PC-3 (cell line): ENCODE measurements around a stretch of chr12.

- RAMPAGE, long total RNA, result no peak
These were observed 1.1 kb upstream of the ADGRD1 start for GRCh38 chr12:130952452-130953074.

- RAMPAGE, long total RNA, result no peak
These were observed 1.5 kb downstream of the ADGRD1 start for GRCh38 chr12:130955274-130955629.

DNA sequence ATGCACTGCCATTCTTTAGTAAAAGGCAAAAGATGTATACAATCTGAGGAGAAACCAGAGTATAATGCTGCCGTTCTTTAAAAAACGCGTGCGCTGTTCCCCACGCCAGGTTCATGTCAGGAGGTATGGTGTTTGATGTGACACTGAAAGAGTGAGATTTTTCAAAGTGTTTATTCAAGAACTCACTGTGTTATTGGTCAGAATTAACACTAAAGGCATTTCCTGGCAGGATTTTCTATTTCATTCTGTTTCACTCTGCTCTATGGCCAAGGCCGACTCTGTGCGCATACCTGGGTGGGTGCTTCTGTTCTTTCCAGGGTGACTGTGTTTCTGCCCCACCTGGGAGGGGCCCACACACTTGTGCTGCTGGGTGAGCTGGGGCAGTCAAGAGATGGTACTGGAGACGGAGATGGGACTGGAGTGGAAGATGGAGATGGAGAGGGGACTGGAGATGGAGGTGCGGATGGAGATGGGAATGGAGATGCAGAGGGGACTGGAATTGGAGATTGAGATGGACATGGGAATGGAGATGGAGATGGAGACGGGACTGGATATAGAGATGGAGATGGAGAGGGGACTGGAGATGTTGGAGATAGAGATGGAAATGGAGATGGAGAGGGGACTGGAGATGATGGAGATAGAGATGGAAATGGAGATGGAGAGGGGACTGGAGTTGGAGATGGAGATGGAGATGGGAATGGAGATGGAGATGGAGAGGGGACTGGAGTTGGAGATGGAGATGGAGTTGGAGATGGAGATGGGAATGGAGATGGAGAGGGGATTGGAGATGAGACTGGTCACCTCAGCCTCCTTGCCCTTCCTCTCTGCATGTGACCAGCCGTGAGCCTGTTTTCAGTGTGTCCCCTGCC is 61.4 kb downstream of the ADGRD1 start:
- RAMPAGE, long total RNA, result no peak

DNA sequence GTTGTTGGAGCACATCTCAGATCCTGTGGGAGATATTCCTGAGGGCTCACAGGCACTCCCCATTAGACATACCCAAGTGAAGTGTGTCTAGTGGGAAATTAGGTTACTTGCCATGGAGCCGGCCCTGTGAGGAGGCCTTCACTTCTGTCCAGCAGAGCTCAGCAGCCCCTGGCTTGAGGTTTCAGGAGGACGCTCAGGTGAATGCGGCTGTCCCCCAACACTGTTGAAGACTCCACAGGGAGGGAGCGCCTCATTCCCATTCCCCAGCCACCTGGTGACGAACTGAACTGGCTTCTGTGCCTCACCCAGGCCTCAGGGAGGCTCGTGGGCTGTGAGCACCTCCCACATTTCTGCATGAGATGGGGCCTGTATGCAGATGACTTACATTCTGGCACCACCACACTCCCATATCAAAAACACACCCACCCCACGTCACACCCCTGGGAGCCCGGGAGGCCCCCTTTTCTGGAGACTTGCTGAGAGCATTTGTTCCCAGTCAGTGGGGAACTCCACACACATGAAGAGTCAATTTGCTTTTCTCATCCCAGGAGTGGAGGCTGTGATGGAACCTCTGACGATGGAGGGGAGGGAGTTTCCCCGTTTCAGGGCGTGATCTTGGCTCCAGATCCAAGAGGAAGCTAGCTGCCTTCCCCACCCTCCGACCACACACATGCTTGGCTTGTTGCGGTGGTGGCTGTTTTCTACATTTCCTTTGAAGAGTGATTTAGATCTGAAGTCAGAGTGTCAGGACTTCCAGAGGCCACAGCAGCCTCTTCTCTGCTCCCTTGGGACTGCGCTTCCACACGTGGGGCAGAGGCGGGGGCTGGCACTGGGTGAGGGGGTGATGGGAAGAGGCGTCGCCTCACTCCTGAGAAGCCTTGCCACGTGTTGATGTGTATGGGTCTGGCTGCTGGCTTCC is 120.8 kb downstream of the ADGRD1 start:
- RAMPAGE, long total RNA, result no peak

DNA sequence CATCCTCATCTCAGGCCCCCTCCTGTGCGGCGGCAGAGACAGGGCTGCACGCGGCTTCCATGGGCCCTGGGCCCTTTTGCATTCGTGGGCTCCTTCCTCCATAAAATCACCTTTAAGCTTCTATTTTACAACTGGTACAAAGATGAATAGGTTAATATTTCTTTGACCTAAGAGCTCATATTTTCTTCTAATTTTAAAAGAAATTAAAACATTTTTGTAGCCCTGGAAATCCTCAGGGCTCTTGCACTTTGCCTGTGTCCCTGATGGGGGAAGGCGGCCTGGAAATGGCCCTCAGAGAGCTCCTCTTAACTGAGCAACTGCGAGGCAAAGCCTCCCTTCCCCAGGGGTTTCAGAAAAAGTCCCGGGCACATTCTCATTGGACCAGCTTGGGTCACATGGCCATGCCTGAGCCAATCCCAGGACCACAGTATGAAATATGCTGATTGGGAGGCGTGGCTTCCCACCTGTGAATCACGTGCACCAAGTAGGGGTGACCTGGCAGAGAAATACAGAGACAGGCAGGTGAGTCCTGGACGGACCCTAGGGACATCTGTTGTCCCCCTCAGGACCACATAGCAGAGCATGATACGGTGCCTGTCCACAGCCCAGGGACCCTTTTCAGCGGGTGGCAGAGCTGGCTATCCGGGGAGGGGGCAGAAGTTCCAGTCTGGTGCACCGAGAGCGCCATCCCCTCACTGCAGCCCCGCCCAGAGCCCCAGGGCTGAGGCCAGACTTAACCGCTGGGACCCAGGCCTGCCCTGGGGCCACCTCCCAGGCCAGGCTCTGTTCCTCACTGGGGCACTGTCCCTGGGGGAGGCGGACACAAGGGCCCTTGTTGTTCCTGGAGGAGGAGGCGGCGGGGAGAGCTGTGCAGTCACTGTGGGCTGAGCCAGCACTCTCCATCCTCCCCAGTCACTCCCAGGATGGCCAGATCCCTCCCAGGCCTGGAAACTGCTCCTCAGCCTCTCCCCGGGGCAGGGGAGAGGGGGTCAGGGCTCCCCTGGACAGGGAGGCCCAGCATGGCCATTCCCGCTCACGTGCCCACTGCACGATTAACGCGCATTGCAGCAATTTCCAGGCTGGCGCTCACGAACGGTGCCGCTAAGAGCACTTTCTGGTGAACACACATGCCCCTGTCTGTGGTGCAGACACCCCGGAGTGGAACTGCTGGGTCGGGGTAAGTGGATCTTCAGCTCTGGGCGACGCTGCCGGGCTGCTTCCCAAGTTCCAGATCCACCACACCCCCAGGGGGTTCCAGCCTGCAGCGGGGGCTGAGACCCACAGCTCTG is 90.1 kb upstream of the SFSWAP start:
- RAMPAGE, long total RNA, result no peak

GRCh38 chr12:131733476-131734515 is 22.9 kb downstream of the SFSWAP start:
- RAMPAGE, long total RNA, result no peak

- RAMPAGE, long total RNA, result no peak
These were observed 38.6 kb upstream of the MMP17 start for GRCh38 chr12:131789505-131790162.

GRCh38 chr12:131828485-131829006 is 353 bp downstream of the MMP17 start:
- RAMPAGE, long total RNA, result no peak

DNA sequence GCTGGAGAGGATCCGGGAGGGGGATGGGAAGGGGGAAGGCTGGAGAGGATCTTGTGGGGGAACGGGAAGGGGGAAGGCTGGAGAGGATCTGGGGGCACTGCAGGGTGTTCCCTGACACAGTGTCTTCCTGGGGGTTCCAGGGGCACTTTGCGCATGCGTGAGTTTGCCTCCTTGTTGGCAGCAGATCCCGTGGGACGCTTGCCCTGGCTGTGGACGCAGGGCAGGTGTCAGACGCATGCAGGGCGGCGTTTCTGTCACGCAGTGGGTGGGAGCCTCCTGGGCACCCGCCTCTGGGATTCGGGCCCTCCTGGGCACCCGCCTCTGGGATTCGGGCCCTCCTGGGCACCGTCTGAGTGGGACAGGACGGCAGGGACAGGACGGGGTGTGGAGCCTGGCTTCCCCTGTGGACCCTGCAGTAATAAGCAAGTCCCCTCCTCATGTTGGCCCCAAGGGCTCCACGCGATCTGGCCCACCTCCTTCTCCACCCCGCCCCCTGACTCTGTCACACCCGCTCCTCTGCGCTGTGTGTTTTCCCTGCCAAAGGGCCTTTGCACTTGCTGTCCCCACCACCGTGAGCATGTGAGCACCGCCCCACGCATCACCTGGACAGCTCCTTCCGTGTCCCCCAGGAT is 4.2 kb downstream of the MMP17 start:
- RAMPAGE, long total RNA, result no peak

DNA sequence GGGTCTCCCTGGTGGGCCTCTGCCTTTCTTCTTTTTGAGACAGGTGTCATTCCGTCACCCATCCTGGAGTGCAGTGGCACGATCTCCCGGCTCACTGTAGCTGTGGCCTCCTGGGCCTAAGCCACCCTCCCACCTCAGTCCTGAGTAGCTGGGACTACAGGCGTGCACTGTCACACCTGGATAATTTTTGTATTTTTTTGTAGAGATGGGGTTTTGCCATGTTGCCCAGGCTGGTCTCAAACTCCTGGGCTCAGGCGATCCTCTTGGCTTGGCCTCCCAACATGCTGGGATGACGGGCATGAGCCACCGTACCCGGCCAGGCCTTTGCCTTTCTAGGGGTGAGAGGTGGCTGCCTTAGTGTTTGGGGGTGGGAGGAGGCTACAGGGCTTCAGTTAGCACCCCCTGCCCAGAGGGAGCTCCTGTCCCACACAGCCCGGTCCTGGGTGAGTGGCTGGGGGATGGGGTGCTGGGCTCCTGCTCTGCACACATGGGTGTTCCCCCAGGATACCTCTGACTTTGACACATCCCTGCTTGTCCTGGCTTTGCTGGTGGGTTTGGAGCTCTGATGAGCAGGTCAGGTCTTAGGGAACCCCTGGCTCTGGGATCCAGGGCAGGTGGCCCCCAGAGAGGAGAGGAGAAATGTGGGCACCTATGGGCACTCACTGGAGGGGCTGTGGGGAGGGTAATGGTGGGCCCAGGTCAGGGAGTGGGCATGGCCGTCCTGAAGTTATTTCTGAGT is 9.9 kb downstream of the ULK1 start:
- RAMPAGE, long total RNA, result no peak

DNA sequence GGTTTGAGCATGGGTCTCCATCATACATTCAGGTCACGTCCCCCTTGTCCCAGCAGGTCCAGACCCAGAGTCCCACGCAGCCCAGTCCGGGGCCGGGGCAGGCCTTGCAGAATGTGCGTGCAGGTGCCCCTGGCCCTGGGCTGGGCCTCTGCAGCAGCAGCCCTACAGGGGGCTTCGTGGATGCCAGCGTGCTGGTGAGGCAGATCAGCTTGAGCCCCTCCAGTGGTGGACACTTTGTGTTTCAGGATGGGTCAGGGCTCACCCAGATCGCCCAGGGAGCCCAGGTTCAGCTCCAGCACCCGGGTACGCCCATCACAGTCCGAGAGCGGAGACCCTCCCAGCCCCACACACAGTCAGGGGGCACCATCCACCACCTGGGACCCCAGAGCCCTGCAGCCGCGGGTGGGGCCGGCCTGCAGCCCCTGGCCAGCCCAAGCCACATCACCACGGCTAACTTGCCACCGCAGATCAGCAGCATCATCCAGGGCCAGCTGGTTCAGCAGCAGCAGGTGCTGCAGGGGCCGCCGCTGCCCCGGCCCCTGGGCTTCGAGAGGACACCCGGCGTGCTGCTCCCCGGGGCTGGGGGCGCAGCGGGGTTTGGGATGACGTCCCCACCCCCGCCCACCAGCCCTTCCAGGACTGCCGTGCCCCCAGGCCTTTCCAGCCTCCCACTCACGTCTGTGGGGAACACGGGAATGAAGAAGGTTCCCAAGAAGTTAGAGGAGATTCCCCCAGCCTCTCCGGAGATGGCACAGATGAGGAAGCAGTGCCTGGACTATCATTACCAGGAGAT is 11.4 kb downstream of the EP400 start:
- RAMPAGE, long total RNA, result no peak

GRCh38 chr12:132013449-132014128 is 63.8 kb downstream of the EP400 start:
- RAMPAGE, long total RNA, result no peak

GRCh38 chr12:132017017-132017838 is 67.5 kb downstream of the EP400 start:
- RAMPAGE, long total RNA, result no peak

- RAMPAGE, long total RNA, result no peak
These were observed 1.5 kb downstream of the GALNT9 start for GRCh38 chr12:132327877-132328276.

DNA sequence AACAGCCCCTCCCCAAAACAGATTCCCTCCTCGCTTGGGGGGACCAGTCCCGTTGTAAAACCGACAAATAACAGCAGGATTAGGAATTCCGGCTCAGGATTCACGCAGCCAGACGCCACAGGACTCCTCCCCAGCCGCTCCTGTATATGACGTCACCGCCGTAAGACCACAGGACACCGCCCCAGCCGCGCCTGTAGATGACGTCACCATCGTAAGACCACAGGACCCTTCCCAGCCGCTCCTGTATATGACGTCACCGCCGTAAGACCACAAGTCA is 44.1 kb upstream of the FBRSL1 start:
- RAMPAGE, long total RNA, result no peak

GRCh38 chr12:132487384-132487768 is 2.6 kb upstream of the FBRSL1 start:
- RAMPAGE, long total RNA, result no peak

GRCh38 chr12:132493718-132494319 is 3.9 kb downstream of the FBRSL1 start:
- RAMPAGE, long total RNA, result no peak

DNA sequence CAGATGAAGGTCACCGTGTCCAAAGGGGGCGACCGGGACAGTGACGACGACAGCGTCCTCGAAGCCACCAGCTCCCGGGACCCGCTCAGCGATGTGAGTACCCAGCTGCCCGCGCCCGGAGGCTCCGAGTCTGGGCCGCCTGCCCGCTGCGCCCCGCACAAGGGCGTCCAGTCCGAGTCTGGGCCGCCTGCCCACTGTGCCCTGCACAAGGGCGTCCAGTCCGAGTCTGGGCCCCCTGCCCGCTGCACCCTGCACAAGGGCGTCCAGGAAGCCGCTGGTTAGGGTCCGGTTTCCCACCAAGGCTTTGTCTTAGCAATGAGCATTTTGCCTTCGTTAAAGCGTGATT is 35.8 kb downstream of the FBRSL1 start:
- RAMPAGE, long total RNA, result no peak

DNA sequence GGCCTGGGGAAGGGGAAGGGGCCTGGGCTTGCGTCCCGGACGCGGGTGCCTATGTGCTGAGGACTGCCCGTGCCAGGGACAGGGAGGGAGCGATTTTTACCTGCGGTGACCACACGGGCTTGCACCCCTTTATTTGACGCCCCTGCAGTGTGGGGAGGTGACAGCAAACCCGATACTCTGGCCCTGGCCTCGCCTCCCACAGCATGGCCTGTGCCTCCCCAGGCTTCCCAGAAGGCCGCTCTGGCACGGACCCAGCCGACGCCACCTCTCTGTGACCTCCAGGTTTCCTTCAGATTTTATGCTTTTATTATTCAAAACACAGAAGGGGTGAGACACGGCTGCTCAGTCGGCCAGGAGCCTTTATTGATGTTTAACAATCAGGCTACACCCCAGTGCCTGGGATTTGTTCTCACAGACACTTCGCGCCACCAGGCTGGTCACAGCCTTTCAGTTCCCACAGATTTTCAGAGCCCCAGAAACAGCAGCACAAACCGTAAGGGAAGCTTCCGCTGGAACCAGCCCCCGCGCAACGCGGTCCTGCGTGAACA is 7.5 kb downstream of the LRCOL1 start:
- RAMPAGE, long total RNA, result no peak

DNA sequence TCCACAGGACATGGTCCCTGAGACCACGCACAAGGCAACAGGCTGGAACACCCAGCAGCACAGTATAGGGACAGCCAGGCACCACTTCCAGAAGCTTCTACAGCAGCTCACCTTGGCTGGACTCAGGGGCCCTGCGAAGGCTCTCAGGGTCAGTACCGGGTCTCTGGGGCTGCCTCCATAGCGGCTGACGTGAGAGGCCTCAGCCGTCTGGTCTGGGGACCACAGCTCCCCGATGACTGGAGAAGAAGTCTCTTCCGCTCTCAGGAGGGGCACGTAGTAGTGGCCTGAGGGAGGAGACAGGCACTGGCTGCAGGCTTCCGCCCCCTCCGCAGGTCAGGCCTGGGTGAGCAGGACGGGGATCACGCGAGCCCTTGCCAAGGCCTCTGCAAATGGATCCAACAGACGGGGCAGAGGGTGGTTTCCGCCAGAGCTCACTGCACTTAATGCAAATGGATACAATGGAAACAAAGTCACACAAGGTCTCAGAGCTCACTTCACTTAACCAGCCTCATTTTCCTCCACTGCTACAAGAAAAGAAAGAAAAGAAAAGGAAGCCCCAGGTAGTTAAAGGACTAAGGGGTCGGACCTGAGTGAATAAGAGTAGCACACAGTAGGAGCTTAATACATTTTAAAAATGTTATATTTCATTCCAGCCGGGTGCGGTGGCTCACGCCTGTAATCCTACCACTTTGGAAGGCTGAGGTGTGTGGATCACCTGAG is 24.7 kb downstream of the ANKLE2 start:
- RAMPAGE, long total RNA, result no peak